ENCODE measurements around the gene C2orf49.

DNA sequence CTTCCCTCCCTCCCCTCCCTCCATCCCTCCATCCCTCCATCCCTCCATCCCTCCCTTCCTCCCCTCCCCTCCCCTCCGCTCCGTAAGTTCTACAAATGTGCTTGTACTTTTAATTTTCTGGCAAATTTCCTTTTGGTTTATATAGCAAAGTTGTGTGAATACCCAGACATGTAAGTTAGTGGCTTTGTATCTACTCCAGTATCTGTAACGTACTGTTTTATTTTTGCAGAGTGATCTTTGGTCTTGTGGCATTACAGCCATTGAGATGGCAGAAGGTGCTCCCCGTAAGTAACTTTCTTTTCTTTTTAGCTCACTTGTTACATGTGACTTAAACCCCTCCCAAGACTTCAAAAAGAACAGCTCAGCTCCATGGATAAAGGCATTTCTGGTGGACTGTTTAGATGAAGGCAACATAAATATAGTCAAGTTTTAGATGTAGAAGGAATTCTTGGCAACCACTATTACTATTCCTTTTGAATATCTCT lies 136.7 kb downstream of the MAP4K4 start:
- PRO-cap, 2 experiments = no peak in any of the 2 experiments
- RAMPAGE, long total RNA, 5 experiments = no peak in any of the 5 experiments

- PRO-cap, 2 experiments = no peak in any of the 2 experiments
- RAMPAGE, long total RNA, 5 experiments = no peak in any of the 5 experiments
These were observed 28.9 kb upstream of the IL1R2 start for GRCh38 chr2:101962833-101963369.

GRCh38 chr2:102020429-102021416 lies 29.0 kb downstream of the IL1R2 start:
- PRO-cap, 2 experiments = no peak in any of the 2 experiments
- RAMPAGE, long total RNA, 5 experiments = no peak in any of the 5 experiments

DNA sequence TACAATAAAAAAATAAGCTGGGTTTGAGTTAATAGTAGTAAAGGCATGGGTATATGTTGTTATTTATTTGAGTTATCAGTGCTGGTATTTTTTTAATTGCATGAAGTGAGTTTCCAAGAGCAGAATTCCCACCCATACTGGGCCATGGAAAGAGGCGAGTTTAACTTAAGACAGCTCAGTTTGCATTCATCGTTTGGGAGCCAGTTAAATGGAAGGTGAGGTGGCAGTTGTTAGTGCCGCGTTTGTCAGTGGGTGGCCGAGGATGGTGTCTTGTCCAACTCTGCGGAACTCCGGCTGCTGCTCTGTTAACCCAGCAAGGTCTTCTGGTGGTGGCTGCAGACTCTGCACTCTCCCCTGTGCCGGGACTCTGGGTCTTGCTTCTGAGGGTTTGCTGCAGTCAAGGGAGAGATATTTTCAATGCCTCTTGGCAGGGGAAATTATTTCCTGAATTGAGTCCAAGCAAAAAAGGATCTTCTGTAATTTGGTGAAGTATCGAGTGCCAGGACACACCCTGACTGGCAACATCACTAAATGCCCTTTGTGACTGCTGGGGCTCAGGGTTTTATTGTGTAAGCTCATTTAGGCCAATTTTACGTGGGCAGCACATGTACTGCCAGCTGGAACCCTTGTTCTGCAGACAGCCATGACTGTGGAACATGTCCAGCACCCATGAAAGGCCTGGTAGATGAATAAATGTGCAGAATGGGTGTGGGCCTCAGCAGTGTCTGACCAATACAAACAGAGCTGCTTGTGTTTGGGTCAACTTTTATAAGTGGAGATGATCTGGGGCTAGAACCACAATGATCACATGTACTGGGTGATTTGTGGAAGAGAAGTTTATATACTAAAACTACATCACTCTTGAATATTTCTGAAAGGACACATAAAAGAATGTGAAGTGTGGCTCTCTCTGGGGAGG lies 58.1 kb downstream of the IL1R2 start:
- PRO-cap, 2 experiments = peak in 1 of 2 experiments; most common minus-strand start position 325 of the sequence (in 1)
- RAMPAGE, long total RNA, 5 experiments = no peak in any of the 5 experiments

- PRO-cap, 2 experiments = peak in 2 of 2 experiments; most common plus-strand start chr2:102187673 (in 2); most common minus-strand start chr2:102188044 (in 2)
- RAMPAGE, long total RNA, 5 experiments = start-site peak on the plus strand in 1 of 5 experiments, at chr2:102187396-102187409 at its widest, 13 reads per replicate
These were observed 781 bp downstream of the IL1RL2 start for GRCh38 chr2:102187290-102188318.

GRCh38 chr2:102367272-102367737 lies 11.7 kb downstream of the IL18R1 start:
- PRO-cap, 2 experiments = no peak in any of the 2 experiments
- RAMPAGE, long total RNA, 5 experiments = no peak in any of the 5 experiments

DNA sequence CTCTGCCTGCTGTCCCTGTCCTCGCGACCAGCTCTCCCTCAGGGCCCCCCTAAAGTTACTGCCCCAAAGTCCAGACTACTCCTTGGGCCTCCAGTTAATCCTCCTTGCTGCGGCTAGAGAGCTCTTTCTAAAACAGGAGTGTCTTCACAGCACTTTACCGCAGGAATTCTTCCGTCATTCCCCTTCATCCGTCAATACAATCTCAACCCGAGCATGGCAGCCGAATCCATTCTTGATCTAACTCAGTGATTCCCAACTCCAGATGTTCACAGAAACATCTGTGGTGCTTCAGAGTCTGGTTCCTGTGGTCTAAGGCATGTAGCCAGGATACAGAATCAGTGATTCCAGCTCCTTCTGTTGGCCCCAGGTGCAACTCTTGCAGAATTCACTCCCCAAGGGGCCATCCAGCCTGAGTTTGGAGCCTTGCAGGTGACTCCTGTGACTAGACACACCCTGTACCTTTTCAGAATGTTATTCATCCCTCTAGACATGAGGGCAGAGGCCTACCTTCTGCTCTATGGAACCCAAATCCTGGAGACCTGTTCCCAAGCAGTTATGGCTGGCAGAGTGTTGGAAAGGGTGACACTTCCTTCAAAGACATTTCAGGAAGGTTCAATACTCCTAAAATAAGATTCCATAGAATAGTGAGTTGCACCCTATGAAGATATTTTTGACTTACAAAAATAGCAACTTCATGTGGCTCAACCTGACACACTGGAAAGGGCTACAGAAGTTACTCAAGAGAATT lies 21.4 kb downstream of the MFSD9 start:
- PRO-cap, 2 experiments = no peak in any of the 2 experiments
- RAMPAGE, long total RNA, 5 experiments = no peak in any of the 5 experiments

GRCh38 chr2:102762151-102762435 lies 262 bp downstream of the TMEM182 start:
- PRO-cap, 2 experiments = no peak in any of the 2 experiments
- RAMPAGE, long total RNA, 5 experiments = no peak in any of the 5 experiments

GRCh38 chr2:102806050-102806637 lies 44.3 kb downstream of the TMEM182 start:
- PRO-cap, 2 experiments = no peak in any of the 2 experiments
- RAMPAGE, long total RNA, 5 experiments = no peak in any of the 5 experiments

DNA sequence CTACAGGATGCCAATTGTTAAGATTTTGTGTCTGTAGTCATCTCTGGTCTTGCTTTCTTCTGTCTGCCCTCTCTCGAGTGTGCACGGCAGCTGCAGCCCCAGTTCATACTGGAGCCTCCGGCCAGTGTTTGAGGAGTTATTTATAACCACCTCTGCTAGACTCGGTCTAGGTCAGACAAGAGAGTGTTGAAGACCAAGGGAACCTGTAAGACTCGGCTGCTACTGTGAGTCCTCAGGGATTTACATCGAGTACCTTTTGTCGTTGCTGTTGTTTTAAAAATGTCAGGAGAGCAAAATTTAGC lies 810.0 kb upstream of the POU3F3 start:
- PRO-cap, 2 experiments = no peak in any of the 2 experiments
- RAMPAGE, long total RNA, 5 experiments = no peak in any of the 5 experiments

- PRO-cap, 2 experiments = no peak in any of the 2 experiments
- RAMPAGE, long total RNA, 5 experiments = no peak in any of the 5 experiments
These were observed 63.1 kb upstream of the POU3F3 start for GRCh38 chr2:104790776-104791243.

GRCh38 chr2:104872933-104873775 lies 19.2 kb downstream of the POU3F3 start:
- PRO-cap, 2 experiments = no peak in any of the 2 experiments
- RAMPAGE, long total RNA, 5 experiments = no peak in any of the 5 experiments

- PRO-cap, 2 experiments = peak in 2 of 2 experiments; most common plus-strand start chr2:105337540 (in 1); most common minus-strand start chr2:105337243 (in 2)
- RAMPAGE, long total RNA, 5 experiments = start-site peak on the plus strand in 5 of 5 experiments, at chr2:105337532-105337584 at its widest, 52 to 716 reads per replicate; start-site peak on the minus strand in 3 of 5 experiments, at chr2:105337469-105337514 at its widest, 28 to 61 reads per replicate
These were observed at the start of gene C2orf49 for GRCh38 chr2:105336945-105337900. Gene C2orf49, plus strand, starts transcription at chr2:105337540.

GRCh38 chr2:105396089-105397334 lies 2.3 kb downstream of the FHL2 start:
- PRO-cap, 2 experiments = peak in 2 of 2 experiments; most common plus-strand start chr2:105396956 (in 2); most common minus-strand start chr2:105396959 (in 1)
- RAMPAGE, long total RNA, 5 experiments = no peak in any of the 5 experiments

- PRO-cap, 2 experiments = no peak in any of the 2 experiments
- RAMPAGE, long total RNA, 5 experiments = no peak in any of the 5 experiments
These were observed 4.6 kb upstream of the FHL2 start for GRCh38 chr2:105403283-105404094.

- PRO-cap, 2 experiments = no peak in any of the 2 experiments
- RAMPAGE, long total RNA, 5 experiments = no peak in any of the 5 experiments
These were observed 19.7 kb upstream of the FHL2 start for GRCh38 chr2:105418482-105419005.

GRCh38 chr2:105498260-105498763 lies 99.5 kb upstream of the FHL2 start:
- PRO-cap, 2 experiments = peak in 1 of 2 experiments; most common plus-strand start chr2:105498485 (in 1)
- RAMPAGE, long total RNA, 5 experiments = no peak in any of the 5 experiments

GRCh38 chr2:105510960-105511499 lies 112.2 kb upstream of the FHL2 start:
- PRO-cap, 2 experiments = no peak in any of the 2 experiments
- RAMPAGE, long total RNA, 5 experiments = no peak in any of the 5 experiments

GRCh38 chr2:105576428-105576796 lies 168.3 kb upstream of the NCK2 start:
- PRO-cap, 2 experiments = peak in 1 of 2 experiments; most common plus-strand start chr2:105576636 (in 1)
- RAMPAGE, long total RNA, 5 experiments = no peak in any of the 5 experiments

DNA sequence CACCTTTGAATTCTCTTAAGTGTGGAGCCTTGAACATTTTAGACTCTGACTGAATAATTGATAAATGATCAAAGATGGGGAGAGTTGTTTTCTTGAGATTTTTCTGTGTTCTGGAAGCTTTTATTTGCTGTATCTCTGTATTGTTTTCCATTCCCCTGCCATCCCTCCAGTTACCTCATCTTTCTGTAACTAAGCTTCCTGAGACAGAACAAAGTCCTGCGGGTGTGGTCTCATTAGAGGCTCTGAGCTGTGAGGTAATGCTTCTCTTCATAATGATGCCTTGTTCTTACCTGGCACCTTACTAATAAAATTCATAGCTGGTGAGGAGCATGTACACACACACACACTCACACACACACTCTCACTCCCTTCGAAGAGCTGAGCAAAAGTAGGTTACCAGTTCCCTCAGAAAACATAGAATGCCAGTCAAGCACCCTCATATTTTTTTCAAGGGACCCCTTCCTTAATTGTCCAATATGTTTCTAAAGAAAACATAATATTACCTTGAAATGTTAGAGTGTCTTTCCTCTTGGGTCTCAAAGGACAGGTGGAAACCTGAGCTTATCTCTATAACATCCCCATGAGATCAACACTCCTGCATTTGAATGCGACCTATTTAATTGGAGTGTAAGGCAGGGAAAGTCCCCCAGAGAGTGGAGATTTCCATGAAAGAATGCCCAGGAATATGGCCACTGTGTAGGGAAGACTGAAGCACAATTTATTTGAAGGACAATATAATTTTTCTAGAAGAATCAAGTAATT lies 161.7 kb upstream of the NCK2 start:
- PRO-cap, 2 experiments = no peak in any of the 2 experiments
- RAMPAGE, long total RNA, 5 experiments = no peak in any of the 5 experiments

Measured in thyroid gland (tissue), 7 donors.